ENCODE measurements around a stretch of chr10.

DNA sequence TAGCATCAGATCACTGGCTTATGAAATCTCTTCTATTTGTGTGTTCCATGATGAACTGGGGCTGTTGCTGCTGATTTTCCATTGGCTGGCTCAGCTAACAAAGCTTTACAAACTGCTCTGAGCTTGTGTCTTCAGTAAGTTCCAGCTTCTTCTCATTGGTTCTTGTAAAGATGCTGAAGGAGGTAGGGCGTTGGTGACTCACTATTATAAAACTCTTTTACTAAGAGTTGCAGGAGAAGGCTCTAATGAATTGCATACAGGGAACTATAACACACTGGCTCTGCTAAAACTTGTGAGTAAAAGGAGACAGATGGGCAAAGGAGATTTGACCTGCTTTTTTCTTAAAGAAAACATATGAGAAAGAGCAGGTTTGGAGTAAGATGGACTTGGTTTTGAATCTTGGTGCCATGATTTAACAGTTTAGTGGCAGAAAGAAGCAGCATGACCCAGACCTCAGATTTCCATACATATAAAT lies 136.5 kb upstream of the PRKCQ start:
- PRO-cap, 4 experiments = no peak in any of the 4 experiments
- RAMPAGE, long total RNA, 2 experiments = no peak in any of the 2 experiments

DNA sequence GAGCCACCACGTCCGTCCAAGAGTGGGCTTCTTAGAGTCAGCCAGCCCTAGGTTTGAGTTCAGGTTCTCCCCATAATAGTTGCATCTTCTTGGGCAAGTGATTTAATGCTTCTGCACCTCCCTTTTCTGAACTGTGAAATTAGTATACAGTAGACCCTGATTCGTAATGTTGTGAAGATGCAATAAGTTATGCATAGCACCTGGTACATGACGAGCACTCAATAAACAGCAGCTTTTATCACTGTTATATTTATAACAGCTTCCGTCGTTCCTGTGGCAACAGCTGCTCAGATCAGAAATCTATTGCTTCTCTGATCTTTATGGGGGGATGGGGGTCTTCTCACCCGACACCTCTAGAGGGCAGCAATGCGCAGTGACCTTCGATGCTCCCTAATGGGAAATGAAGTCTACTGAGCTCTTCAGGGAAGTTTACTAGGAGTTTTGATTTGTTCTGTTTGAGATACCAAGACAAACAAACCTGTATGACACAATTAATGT lies 289.7 kb downstream of the SFMBT2 start:
- PRO-cap, 4 experiments = no peak in any of the 4 experiments
- RAMPAGE, long total RNA, 2 experiments = no peak in any of the 2 experiments

GRCh38 chr10:7274695-7275212 lies 136.1 kb downstream of the SFMBT2 start:
- PRO-cap, 4 experiments = no peak in any of the 4 experiments
- RAMPAGE, long total RNA, 2 experiments = no peak in any of the 2 experiments

DNA sequence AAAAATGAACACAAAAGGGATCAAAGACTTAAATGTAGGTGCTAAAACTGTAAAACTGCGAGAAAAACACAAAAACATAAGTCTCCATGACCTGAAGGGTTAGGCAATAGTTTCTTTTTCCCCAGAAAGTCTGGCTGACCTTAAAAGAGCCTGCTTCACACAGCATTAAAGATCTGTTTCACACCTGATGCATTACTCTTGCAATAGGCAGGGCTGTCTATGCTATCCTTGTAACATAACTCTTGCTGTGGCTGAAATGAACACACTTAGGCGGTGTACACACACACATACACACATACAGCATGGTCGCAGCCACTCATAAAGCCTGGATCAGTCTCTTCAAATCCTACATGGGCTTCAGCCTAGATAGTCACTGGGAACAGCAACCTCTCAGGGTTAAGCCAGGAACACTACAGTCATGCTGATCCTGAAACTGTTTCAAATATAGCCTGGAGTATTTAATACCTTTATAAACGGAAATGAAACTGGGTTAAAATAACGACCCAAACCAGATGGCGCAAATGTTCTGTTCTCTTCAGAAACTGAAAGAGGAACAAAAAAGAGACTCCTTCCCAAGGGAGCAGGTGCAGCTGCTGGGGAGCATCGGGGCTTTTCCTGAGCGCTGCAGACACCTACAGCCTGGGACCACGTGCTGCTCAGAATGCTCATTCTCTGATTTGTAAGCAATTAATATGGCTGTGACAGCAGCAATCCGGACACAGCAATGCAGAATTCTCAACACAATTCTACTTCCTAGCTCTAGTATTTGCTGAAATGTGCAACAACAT lies 61.0 kb upstream of the SFMBT2 start:
- PRO-cap, 4 experiments = peak in 1 of 4 experiments; most common minus-strand start position 435 of the sequence (in 1)
- RAMPAGE, long total RNA, 2 experiments = no peak in any of the 2 experiments

DNA sequence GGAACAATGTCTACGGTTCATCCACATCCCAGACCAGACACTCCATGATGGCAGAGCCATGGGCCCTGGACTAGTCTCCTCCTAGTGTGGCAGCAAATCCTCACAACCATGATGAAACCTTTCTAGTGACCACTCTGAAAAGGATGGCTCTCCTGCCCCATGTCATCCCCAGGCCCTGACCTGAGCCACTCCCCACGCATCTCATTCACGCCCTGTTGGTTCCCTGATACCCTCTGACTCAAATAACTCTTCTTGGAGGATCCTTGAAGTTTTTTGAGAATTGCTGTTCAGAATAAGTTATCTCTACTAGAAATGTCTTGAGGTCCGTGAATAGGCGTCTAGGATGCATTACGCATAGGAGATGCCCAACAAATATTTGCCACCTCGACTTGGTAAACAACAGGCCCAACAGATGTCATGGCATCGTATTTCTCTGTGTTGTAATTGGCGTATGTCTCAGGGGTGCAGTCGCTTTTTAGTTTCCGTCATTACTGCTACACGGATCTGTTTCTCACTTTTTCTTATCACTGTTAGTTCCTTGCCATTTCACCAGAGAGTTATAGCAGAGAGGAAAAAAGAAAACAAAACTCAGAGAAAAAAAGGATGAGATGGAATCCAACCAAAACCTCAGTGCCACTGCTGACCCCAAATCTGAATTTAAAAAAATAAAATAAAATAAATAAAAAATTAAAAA lies 72.9 kb upstream of the SFMBT2 start:
- PRO-cap, 4 experiments = no peak in any of the 4 experiments
- RAMPAGE, long total RNA, 2 experiments = no peak in any of the 2 experiments

- PRO-cap, 4 experiments = no peak in any of the 4 experiments
- RAMPAGE, long total RNA, 2 experiments = no peak in any of the 2 experiments
These were observed 1.1 kb upstream of the ITIH5 start for GRCh38 chr10:7667932-7668208.

DNA sequence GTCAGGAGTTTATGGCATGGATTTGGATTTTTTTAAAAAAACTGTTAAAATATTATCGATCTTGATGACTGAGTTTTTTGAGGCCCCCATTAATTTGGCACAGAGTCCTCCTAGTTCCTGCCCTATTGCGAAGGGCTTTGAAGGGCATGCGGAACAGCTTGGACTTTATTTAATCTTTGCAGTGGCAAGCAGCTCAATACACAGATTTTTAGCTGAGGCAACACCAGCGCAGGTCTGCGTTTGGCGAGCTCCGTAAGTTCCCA lies 453 bp upstream of the TAF3 start:
- PRO-cap, 4 experiments = no peak in any of the 4 experiments
- RAMPAGE, long total RNA, 2 experiments = no peak in any of the 2 experiments

DNA sequence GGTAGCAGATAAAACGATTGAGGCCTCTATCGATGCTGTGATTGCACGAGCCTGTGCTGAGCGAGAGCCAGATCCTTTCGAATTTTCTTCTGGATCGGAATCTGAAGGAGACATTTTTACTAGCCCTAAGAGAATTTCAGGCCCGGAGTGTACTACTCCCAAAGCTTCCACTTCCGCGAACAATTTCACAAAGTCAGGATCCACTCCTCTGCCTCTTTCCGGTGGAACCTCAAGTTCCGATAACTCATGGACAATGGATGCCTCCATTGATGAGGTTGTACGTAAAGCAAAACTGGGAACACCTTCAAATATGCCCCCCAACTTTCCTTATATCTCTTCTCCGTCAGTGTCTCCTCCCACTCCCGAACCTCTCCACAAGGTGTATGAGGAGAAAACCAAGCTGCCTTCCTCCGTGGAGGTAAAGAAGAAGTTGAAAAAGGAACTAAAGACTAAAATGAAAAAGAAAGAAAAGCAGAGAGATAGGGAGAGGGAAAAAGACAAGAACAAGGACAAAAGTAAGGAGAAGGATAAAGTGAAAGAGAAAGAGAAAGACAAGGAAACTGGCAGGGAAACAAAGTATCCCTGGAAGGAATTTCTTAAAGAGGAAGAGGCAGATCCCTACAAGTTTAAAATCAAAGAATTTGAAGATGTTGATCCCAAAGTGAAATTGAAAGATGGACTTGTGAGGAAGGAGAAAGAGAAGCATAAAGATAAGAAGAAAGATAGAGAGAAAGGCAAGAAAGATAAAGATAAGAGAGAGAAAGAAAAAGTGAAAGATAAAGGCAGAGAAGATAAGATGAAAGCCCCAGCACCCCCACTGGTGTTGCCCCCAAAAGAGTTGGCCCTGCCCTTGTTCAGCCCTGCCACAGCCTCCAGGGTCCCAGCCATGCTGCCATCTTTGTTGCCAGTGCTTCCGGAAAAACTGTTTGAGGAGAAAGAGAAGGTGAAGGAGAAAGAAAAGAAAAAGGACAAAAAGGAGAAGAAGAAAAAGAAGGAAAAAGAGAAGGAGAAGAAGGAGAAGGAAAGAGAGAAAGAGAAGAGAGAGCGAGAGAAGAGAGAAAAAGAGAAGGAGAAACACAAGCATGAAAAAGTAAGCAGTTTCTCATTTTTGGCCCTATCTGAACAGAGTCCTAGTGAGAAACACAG lies 89.5 kb upstream of the GATA3 start:
- PRO-cap, 4 experiments = no peak in any of the 4 experiments
- RAMPAGE, long total RNA, 2 experiments = no peak in any of the 2 experiments

DNA sequence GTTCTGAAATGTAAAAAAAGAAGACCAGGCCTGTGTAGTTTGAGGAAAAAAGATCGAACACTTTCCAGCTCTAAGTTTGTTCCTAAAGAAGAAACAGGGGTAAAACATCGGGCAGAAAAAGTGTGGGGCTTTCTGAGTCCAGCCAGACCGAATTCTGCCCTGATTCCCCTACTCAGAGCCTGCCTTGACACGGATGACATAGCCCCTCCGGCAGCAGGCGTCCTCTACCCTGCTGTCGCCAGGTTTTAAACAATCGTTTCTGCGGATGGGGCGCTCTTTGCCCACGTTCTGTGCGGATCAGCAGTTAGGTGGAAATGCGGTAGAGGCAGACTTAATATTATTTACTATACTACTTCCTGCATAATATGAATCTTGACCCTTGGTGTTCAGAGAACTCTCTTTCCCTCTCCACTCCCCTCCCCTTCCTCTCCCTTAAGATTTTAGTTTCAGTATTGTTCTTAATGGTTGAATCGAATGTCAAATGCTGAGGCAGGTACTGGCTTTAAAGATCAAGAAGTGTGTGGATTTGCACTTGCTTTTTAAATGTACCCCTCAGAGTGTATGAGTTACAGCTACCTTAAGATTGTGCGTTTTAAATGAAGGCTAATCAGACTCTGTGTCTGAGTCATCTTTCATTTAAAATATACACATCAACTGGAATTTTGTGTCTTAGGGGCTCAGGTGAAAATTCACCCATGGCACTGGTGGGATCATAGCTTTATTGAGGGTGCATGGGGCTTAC lies 2.5 kb downstream of the GATA3 start:
- PRO-cap, 4 experiments = peak in 4 of 4 experiments; most common minus-strand start position 315 of the sequence (in 3)
- RAMPAGE, long total RNA, 2 experiments = no peak in any of the 2 experiments

- PRO-cap, 4 experiments = no peak in any of the 4 experiments
- RAMPAGE, long total RNA, 2 experiments = no peak in any of the 2 experiments
These were observed 5.6 kb downstream of the GATA3 start for GRCh38 chr10:8059780-8060839.

- PRO-cap, 4 experiments = no peak in any of the 4 experiments
- RAMPAGE, long total RNA, 2 experiments = no peak in any of the 2 experiments
These were observed 311.7 kb downstream of the GATA3 start for GRCh38 chr10:8366088-8366775.

DNA sequence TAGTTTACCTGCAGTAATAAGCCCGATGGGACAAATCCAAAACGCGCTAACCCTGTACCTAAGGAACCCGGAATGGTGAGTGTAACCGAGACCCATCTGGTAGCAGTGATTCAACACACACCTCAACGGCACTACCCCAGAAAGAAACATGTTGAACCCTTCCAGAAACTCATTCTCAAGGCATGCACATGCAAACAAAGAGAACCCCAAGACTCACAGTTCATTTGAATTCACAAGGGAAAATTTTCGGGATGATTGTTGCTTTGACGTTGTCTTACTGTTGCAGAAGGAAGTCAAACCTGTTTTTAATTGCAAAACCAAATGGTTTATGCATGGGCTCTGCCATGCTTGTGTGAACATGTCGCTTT lies 539.6 kb downstream of the GATA3 start:
- PRO-cap, 4 experiments = no peak in any of the 4 experiments
- RAMPAGE, long total RNA, 2 experiments = no peak in any of the 2 experiments

DNA sequence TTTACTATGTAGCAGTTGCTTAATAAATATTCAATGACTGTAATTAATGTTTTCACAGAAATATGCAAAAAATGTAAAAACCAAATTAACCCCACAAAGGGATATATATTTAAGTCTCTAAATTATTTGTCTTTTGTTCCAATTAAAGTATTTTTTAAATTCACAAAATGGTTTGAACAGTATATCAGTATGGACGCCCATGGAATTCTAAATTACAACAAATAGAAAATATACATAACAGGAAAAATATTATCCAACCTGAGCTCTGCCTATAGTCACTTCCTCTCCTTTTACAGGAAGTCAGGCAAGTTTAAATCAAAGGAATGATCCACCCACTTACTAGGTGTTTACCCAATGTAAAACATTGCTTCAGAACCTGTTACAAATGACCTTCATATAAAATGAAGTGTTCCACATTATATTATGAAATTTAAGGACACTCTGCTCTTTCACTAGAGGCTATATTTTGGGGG lies 722.4 kb downstream of the GATA3 start:
- PRO-cap, 4 experiments = no peak in any of the 4 experiments
- RAMPAGE, long total RNA, 2 experiments = no peak in any of the 2 experiments

- PRO-cap, 4 experiments = no peak in any of the 4 experiments
- RAMPAGE, long total RNA, 2 experiments = no peak in any of the 2 experiments
These were observed 1041.8 kb downstream of the GATA3 start for GRCh38 chr10:9096265-9096782.

- PRO-cap, 4 experiments = no peak in any of the 4 experiments
- RAMPAGE, long total RNA, 2 experiments = no peak in any of the 2 experiments
These were observed 789 bp downstream of the CELF2 start for GRCh38 chr10:11018441-11018880.

DNA sequence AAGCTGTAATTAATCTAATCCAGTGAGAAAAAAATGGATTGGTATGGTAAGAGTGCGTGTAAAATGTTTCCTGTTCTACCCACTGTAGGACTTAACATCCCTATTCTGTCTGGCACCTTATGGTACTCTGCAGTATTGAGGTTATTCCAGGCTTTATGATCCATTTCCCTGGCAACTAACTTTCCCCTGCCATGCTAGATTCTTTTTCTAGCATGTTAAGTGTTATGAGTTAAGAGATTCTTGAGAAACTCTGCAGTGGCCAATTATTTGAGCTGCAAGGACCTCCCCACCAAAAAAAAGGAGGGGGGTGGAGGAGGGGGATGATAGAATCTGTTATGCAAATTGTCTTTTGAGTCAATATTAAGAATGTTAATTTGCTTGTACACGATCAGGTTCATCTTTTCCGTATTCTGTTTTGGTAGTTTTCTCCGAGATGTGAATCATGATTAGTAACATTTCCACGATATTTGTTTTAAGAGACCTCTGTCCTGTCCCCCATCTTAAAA lies 1.7 kb downstream of the CELF2 start:
- PRO-cap, 4 experiments = no peak in any of the 4 experiments
- RAMPAGE, long total RNA, 2 experiments = no peak in any of the 2 experiments

DNA sequence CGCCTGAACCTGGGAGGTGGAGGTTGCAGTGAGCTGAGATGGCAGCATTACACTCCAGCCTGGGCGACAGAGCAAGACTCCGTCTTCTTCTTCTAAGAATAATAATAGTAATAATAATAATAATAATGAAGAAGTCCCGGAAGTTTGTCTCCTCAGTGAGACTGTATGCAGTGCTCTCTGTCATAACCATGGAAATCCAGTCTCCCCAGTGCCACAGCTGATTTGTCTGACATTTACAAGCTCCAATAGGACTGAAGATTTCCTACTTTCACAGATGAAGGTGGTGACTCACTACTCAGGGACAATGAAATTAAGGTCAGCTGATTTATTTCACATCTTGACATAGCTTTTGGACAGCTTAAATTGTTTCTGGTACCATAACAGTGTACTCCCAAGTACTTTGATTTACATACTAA lies 6.9 kb downstream of the CELF2 start:
- PRO-cap, 4 experiments = no peak in any of the 4 experiments
- RAMPAGE, long total RNA, 2 experiments = no peak in any of the 2 experiments

DNA sequence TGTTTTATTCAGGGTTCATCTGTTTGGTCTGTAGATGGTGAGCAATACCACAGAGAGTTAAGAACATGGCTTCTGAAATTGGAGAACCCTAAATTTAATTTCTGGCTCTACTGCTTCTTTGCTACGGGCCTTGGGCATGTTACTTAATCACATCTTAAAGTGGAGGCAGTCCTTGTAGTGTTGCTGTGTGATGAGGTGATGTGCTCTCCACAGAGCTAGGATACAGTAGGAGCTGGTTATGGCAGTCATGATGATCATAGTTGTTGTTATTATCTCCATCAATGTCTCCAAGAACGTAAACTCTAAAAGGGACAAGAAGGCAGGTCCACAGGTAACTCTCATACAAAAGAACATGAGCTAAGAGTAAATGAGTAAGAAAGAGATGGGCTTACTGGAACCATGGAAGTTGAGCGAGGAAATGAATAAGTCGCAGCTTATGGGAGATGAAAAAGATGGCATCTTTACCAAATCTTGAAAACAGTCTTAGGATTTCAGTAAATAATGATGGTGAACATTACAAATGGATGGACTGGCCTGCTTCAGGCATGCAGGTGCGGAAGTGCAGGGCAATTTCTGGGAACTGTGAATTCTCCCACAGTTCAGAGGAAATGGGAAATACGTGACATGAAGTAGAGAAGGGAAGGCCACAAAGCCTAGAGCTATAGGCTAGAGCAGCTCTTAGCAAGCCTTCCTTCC lies 151.4 kb downstream of the CELF2 start:
- PRO-cap, 4 experiments = no peak in any of the 4 experiments
- RAMPAGE, long total RNA, 2 experiments = no peak in any of the 2 experiments

GRCh38 chr10:11180212-11180889 lies 162.7 kb downstream of the CELF2 start:
- PRO-cap, 4 experiments = peak in 2 of 4 experiments; most common plus-strand start chr10:11180437 (in 2); most common minus-strand start chr10:11180370 (in 2)
- RAMPAGE, long total RNA, 2 experiments = no peak in any of the 2 experiments

DNA sequence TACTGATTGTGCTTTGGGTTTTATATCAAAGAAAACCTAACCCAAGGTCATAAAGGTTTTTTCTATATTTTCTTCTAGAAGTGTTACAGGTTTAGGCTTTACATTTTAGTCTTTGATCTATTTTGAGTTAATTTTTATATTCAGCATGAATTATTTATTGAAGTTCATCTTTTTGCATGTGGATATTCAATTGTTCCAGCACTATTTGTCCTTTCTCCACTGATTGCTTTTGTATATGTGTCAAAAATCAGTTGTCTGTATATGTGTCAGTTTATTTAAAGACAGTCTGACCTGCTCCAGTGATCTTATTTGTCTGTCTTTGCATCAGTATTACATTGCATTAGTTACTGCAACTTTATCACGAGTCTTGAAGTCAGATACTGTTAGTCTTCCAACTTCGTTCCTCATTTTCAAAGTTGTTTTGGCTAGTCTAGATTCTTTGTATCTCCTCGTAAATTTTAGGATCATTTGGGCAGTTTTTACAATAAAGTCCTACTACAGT lies 166.3 kb downstream of the CELF2 start:
- PRO-cap, 4 experiments = no peak in any of the 4 experiments
- RAMPAGE, long total RNA, 2 experiments = no peak in any of the 2 experiments